H1 (cell line): ENCODE measurements around a stretch of chr1.

- RRBS: 78% methylated on average over 3 of the region's 50 CpGs
CAGE:
- cytosol, long polyA plus RNA: no peak
- long polyA plus RNA: no peak
- nucleus, long polyA plus RNA: no peak
These were observed 147.3 kb downstream of the CASZ1 start for GRCh38 chr1:10648767-10649966.

DNA sequence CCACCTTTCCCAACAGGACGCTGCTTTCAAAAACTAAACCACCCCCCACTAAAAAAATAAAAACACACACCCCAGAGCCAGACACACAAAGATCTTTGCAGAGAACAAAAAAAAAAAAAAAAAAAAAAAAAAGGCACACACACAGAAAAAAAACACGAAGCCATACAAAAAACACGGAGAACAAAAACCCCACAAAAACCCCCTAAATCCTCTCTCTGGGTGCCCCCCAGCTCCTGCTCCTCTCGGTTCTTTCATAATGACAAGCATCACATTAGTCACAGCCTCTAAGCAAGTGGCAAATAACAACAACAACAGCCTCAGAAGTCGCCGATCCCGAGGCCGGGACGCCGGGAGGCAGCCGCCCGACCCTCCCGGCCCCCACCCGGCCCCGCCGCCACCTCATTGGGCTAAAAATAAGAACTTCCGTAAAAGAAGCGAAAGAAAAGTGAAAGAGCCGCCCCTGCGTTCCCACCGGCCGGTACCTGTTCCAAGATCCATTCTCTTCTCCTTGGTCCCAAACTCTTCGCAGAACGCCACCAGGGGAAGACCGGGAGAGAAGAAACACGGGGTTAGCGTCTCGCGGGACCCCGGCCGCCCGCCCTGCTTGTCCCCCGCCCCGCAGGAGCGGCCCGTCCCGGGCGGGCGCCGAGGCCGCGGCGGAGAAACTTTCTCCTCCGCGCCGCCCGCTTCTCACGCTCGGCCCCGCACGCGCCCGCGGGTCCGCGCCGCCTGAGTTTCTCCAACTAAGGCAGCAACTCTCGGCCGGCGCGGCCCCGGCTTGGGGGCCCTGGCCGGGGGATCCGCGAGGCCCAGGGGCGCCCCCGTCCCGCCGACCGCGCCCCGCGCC, 102.8 kb downstream of the CASZ1 start:
- RRBS: 3% methylated on average over 29 of the region's 73 CpGs
CAGE:
- cytosol, long polyA plus RNA: no peak
- long polyA plus RNA: no peak
- nucleus, long polyA plus RNA: no peak

GRCh38 chr1:10695399-10695707, 101.1 kb downstream of the CASZ1 start:
- RRBS: 13% methylated on average over 4 of the region's 16 CpGs
CAGE:
- cytosol, long polyA plus RNA: no peak
- long polyA plus RNA: no peak
- nucleus, long polyA plus RNA: no peak

DNA sequence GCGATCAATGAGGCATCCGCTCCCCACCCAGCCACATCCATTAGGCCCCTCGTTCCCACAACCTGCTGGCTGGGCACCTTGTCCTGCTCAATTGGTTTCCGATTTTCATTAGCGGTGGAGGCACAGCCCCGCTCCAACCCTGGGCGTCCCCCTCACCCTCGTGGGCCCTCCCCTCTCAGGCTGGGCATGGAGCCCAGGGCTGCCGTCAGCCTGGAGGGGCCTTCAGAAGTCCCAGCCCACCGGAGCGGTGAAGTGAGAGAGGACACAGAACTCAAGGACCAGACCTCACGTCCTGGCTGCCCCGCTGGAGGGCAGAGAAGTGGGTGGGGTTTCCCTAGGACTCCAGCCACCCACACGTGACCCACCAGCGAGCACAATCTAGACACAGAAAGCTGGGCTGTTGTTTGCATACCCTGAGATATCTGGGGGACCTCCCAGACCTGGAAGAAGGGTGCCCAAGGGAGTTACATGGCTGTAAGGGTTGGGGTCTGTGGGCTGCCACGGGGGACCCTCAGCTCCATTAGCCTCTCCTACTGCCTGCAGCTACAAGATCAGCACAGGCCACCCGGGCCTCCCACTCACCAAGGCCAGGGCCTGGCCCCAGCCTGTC, 59.2 kb downstream of the CASZ1 start:
- RRBS: 77% methylated on average over 1 of the region's 17 CpGs
CAGE:
- cytosol, long polyA plus RNA: no peak
- long polyA plus RNA: no peak
- nucleus, long polyA plus RNA: no peak

- RRBS: 100% methylated on average over 1 of the region's 38 CpGs
CAGE:
- cytosol, long polyA plus RNA: no peak
- long polyA plus RNA: no peak
- nucleus, long polyA plus RNA: no peak
These were observed 40.8 kb downstream of the CASZ1 start for GRCh38 chr1:10755251-10756375.

GRCh38 chr1:10791476-10792674, 4.6 kb downstream of the CASZ1 start:
- RRBS: no CpG with 5 or more reads among the region's 12 CpGs
CAGE:
- cytosol, long polyA plus RNA: no peak
- long polyA plus RNA: no peak
- nucleus, long polyA plus RNA: no peak

- RRBS: no CpG with 5 or more reads among the region's 5 CpGs
CAGE:
- cytosol, long polyA plus RNA: no peak
- long polyA plus RNA: no peak
- nucleus, long polyA plus RNA: no peak
These were observed 21.7 kb upstream of the CASZ1 start for GRCh38 chr1:10818123-10818471.

DNA sequence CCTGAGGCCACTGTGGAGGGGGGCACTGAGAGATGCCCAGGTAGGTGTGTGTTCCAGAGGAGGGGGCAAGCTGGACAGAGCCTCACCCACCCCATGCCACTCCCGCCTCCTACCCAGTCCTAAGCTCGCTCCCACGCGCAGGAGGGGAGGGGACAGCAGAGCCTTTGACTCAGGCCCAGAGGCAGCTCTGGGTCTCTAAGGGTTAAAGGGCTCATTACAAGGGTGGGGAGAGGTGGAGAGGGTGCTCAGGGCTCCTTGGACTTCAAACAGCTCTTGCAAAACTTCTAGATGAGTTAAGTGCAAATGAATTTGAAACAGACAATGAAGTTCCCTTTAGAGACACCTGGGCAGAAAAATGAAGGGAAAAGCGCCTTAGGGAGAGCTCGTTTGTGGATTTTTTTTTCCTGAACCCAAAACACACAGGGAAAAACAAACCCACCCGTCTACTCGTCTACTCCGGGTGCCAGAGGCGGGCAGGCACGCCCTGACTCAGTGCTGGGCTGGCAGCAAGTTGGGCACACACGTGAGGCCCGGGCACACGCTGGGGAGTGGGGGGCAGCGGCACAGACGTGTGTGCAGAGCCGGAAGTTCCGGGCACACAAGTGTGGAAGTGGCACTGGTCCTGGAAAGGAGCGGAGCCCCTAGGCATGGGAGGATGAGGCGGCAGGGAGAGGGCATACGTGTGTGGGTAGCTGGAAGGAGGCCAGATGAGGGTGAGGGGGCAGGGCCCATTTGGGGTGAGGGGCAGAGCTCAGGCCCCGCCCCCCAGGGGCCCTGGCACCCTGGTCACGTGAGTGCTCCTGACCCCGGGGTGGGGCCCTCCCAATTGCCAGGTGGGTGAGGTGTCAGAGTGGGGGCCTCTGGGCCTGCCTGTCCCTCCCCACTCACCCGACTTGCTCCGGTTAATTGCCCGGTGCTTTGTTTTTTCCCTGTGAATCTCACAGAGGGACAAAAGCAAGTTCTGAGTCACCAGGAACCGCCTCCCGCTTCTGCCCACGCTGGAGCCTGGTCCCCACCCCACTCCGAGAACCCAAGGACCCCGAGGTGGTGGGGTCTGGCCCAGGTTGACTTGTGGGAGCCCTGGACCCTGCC, 80.9 kb downstream of the C1orf127 start:
- RRBS: 52% methylated on average over 12 of the region's 32 CpGs
CAGE:
- cytosol, long polyA plus RNA: no peak
- long polyA plus RNA: no peak
- nucleus, long polyA plus RNA: no peak

- RRBS: no CpG with 5 or more reads among the region's 11 CpGs
CAGE:
- cytosol, long polyA plus RNA: no peak
- long polyA plus RNA: no peak
- nucleus, long polyA plus RNA: no peak
These were observed 12.5 kb downstream of the C1orf127 start for GRCh38 chr1:10969319-10969825.

GRCh38 chr1:11026509-11027127, 14.2 kb downstream of the TARDBP start:
- RRBS: no CpG with 5 or more reads among the region's 7 CpGs
CAGE:
- cytosol, long polyA plus RNA: no peak
- long polyA plus RNA: no peak
- nucleus, long polyA plus RNA: no peak

GRCh38 chr1:11230955-11231268, 31.4 kb downstream of the MTOR start:
- RRBS: no CpG with 5 or more reads among the region's 5 CpGs
CAGE:
- cytosol, long polyA plus RNA: no peak
- long polyA plus RNA: no peak
- nucleus, long polyA plus RNA: no peak

- RRBS: no CpG with 5 or more reads among the region's 9 CpGs
CAGE:
- cytosol, long polyA plus RNA: no peak
- long polyA plus RNA: no peak
- nucleus, long polyA plus RNA: no peak
These were observed 5.2 kb upstream of the UBIAD1 start for GRCh38 chr1:11267694-11268215.

DNA sequence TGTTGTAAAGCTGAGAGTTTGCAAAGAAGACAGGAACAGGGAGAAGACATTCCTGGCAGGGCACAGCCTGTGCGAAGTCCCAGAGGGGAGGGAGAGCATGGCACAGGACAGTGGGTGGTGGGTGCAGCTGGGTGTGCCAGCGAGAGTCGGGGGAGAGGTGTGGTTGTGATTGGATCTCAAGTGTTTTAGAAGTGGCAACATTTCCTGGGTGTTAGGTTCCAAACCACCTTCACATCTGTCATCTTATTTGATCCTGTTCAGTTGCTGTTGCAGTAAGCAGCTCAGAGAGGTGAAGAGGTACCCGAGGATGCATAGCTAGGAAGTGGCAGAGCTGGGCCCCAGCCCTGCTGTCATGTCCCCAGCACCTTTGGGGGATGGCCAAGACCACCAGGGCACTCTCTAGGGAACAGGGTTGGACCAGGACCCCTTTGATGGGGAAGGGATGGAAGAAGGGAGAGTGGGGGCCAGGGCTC, 22.0 kb upstream of the DISP3 start:
- RRBS: no CpG with 5 or more reads among the region's 4 CpGs
CAGE:
- cytosol, long polyA plus RNA: no peak
- long polyA plus RNA: no peak
- nucleus, long polyA plus RNA: no peak

DNA sequence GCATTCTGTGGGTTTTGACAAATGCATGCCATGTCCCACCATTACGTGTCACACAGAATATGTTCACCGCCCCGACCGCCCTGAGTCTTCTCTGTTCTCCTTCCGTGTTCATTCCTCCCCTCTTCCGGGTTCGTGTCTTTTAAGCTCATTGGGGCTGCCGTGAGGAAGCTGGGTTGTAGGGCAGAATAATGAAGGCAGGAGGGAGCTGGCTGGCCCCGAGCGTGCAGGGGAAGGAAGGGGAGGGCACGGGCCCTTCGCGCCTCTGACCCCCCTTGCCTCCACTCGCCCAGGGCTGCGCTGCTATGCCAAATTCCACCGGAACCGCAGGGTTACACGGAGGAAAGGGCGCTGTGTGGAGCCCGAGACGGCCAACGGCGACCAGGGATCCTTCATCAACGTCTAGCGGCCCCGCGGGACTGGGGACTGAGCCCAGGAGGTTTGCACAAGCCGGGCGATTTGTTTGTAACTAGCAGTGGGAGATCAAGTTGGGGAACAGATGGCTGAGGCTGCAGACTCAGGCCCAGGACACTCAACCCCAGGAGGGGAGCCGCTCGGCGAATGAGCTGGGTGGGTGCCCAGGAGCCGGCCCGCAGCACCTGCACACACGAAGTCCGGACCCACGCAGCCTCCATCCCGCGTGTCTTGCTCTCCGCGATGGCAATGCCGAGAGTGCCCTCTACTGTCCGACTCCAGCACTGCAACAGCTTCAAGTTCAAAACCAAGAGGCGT, 16.5 kb upstream of the AGTRAP start:
- RRBS: no CpG with 5 or more reads among the region's 44 CpGs
CAGE:
- cytosol, long polyA plus RNA: no peak
- long polyA plus RNA: no peak
- nucleus, long polyA plus RNA: no peak

- RRBS: no CpG with 5 or more reads among the region's 18 CpGs
CAGE:
- cytosol, long polyA plus RNA: no peak
- long polyA plus RNA: no peak
- nucleus, long polyA plus RNA: no peak
These were observed 17.9 kb downstream of the MTHFR start for GRCh38 chr1:11787602-11788486.

- RRBS: no CpG with 5 or more reads among the region's 5 CpGs
CAGE:
- cytosol, long polyA plus RNA: no peak
- long polyA plus RNA: no peak
- nucleus, long polyA plus RNA: no peak
These were observed 3.3 kb downstream of the MTHFR start for GRCh38 chr1:11802469-11802954.

GRCh38 chr1:11839475-11839696, 8.2 kb downstream of the NPPA start:
- RRBS: no CpG with 5 or more reads among the region's 5 CpGs
CAGE:
- cytosol, long polyA plus RNA: no peak
- long polyA plus RNA: no peak
- nucleus, long polyA plus RNA: no peak

GRCh38 chr1:11839697-11840797, 7.5 kb downstream of the NPPA start:
- RRBS: 82% methylated on average over 3 of the region's 23 CpGs
CAGE:
- cytosol, long polyA plus RNA: no peak
- long polyA plus RNA: no peak
- nucleus, long polyA plus RNA: no peak

GRCh38 chr1:11844662-11845161, 2.9 kb downstream of the NPPA start:
- RRBS: no CpG with 5 or more reads among the region's 3 CpGs
CAGE:
- cytosol, long polyA plus RNA: no peak
- long polyA plus RNA: no peak
- nucleus, long polyA plus RNA: no peak

DNA sequence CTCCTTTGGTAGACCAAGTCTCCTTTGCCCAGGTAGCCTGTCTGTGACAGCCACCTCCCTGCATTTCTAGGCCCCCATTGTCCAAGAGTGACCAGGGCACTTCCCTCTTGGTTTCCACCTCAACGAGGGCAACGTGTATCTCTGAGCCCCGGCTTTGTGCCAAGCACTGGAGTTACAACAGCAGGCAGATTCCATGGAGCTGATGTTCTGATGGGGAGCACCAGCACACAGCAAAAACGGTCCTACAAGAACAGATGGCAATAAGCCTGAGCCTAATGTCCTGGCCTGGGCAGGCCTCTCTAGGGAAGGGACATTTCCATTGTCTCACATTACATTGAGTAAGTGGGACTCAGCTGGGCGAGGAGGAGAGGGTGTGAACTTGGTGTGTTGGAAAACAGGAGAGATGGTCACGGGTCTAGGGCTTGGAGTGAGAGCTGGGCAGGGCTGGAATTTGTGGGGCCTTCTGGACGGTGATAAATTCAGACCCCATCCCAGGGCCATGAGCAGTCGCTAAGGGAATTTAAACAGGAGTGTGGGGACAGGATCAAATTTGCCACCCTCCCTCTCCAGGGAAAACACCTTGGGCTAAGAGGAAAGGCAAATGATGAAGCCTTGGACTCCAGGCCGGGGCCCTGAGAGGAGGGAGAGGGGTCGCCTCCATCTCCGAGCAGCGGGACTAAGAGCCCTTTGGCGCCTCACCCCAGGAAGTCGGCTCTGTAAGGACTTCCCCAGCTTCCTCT, 27.3 kb upstream of the NPPB start:
- RRBS: no CpG with 5 or more reads among the region's 14 CpGs
CAGE:
- cytosol, long polyA plus RNA: no peak
- long polyA plus RNA: no peak
- nucleus, long polyA plus RNA: no peak